GM12892 (cell line): ENCODE measurements around a stretch of chr20.

DNA sequence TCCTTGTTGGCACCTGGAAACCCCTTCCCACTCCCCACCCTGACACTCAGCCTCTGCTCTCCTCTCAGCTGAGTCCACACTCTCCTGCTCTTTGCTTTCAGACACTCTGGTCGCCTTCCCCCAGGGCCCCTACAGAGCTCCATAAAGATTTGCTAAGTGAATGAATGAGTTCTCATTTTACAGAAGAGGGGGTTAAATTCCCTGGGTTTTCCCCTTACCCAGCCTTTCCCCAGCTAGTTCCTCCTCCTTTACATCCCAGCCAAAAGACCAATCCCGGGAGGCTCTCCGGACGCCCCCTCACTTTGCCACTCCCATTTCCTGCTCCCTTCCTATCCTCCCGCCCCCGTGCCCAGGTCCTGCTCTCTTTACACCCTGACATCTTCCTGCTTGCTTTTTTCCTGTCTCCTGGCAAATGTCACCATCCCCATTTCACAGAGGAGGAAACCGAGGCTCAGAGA, 20.1 kb downstream of the ADIG start:
- RRBS = no CpG with 5 or more reads among the region's 7 CpGs

DNA sequence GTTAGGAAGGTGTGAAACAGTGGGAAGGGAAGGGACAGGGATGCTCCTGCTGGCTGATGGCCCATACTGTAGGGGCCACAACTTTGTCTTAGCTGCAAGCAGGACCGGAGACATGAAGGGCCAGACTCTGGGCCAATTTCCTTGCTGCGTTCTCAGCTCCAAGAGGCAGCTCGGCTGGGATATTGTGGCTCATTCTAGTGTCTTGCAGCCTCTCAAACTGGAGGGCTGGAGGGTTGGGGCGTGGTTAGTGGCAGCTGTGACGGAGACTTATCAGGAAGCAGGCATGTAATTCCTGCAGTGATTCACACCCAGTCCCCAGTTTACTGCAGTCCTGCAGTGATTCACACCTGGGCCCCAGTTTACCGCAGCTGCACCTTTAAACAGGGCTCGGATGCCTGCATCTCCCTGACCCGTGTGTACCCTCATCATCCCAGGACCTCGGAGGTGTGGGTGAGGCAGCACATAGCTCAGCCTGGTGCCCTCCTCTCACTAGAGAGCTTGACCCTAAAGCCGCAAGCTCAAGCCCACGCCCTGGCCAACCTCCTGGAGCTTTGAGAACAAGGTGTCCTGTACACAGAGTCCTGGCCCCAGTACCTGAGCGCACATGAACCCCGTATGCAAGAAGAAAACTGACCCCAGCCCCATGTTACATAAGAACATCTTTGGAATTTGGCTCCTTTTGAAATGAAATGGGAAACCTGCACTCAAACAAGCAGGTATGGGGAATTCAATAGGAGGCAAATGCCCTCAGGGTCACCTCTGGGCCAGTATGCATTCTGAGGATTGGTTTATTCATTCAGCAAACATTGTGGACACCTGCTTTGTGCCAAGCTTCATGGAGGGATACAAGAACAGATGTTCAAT, 55.4 kb upstream of the FAM83D start:
- RRBS = no CpG with 5 or more reads among the region's 13 CpGs

DNA sequence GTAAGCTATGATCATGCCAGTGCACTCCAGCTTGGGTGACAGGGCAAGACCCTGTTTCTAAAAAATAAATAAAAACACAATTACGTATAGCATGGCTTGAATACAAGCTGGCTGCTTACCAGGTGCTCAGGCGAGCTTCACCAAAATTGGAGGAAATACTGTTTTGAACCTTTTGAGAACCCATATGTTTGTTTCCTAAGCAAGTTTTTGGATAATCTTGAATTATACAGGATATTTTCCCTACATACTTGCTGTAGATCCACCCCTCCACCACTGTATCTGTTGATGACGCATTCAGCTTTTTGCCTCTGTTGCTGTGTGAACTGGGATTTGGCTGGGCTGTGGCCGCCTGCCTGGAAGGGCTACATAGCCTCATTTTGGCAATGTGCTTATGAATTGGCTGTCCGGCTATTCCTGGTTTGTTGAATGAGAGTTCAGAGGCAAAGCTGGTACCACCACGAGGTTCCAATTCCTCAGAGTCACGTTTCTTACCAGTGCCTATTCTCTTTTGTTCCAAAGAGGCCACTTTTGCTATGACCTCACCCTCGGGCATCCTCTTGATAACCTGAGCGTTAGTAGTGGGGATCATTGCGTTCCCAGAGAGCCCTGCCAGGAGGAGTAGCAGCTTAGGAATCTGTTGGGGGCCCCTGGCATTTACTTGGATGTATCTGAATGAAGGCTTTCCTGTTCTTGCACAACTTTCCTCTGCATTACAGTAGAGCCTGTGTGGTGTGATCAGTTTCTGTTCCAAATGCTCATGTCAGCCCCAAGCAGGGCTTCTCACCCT, 6.3 kb downstream of the FAM83D start:
- RRBS = no CpG with 5 or more reads among the region's 10 CpGs

- RRBS = no CpG with 5 or more reads among the region's 1 CpG
Measured at GRCh38 chr20:39861525-39861782, 827.6 kb downstream of the MAFB start.

- RRBS = no CpG with 5 or more reads among the region's 10 CpGs
Measured at GRCh38 chr20:40271022-40271747, 417.9 kb downstream of the MAFB start.

DNA sequence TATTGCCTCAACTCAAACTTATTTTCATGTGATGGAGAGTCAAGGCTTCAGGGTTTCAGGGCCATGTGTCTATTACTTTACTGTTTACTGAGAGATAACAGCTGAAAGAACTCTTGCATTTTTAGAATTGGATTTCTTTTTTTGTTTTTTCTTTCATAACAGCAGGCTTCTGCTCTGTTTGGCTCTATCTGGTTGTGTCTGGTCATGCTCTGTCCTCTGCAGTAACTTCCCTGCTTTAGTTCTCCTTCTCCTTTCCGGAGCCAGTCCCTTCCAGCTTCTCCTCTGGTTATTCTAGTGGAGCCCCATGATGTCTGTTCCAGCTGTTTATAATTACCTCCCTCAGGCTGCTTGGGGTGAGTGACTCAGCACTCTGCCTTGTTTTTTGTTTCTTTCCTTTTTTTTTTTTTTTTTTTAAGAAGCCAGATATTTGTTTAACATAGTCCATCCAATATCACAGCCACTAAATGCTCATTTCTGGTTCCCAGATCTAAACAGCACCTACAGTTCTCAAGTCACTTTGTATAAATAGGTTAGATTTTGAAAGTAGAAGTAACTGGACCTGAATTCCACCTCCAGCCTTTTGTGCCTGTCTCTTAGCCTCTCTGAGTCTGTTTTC, 409.6 kb downstream of the MAFB start:
- RRBS = no CpG with 5 or more reads among the region's 1 CpG

GRCh38 chr20:40323261-40323967, 365.6 kb downstream of the MAFB start:
- RRBS = no CpG with 5 or more reads among the region's 9 CpGs

GRCh38 chr20:41030155-41030500, 1.5 kb downstream of the TOP1 start:
- RRBS = no CpG with 5 or more reads among the region's 4 CpGs

- RRBS = no CpG with 5 or more reads among the region's 1 CpG
Measured at GRCh38 chr20:41042994-41043313, 14.3 kb downstream of the TOP1 start.

- RRBS = no CpG with 5 or more reads among the region's 5 CpGs
Measured at GRCh38 chr20:41069841-41070322, 41.3 kb downstream of the TOP1 start.

DNA sequence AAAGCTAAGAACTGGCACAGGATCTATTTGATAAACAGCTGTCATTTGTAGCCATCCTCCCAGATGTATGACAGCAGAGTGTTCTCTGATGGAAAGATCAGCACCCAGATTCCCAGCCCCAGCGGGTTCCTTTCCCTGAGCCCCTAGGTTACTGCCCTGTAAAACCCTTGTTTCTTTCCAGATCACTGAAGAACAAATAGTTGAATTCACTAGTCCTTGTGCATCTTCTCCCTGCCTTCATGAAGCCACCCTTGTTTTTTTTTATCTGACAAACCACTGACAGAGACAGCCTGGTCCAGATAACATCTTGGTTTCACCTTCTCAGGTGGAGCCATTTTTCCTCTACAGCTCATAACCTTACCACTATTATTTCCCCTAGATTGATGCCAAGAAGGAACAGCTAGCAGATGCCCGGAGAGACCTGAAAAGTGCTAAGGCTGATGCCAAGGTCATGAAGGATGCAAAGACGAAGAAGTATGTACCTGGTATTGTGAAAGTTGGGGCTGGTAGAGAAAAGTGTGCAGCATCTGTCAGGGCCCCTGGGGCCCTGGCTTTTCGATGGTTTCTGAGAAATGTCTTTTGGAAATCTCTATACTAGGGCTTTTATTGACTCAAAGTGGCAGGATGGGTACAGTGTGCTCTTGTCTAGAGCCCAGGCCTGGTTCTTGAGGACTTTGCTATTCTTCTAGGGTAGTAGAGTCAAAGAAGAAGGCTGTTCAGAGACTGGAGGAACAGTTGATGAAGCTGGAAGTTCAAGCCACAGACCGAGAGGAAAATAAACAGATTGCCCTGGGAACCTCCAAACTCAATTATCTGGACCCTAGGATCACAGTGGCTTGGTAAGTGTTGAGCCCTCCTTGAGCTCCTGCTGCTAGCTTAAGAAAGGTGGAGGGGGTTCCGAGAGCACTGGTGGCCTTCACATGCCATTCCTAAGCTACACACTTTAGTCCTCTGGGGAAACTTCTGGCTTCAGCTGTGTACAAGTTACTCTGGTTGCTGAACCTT, 15.7 kb upstream of the PLCG1 start:
- RRBS = no CpG with 5 or more reads among the region's 6 CpGs

DNA sequence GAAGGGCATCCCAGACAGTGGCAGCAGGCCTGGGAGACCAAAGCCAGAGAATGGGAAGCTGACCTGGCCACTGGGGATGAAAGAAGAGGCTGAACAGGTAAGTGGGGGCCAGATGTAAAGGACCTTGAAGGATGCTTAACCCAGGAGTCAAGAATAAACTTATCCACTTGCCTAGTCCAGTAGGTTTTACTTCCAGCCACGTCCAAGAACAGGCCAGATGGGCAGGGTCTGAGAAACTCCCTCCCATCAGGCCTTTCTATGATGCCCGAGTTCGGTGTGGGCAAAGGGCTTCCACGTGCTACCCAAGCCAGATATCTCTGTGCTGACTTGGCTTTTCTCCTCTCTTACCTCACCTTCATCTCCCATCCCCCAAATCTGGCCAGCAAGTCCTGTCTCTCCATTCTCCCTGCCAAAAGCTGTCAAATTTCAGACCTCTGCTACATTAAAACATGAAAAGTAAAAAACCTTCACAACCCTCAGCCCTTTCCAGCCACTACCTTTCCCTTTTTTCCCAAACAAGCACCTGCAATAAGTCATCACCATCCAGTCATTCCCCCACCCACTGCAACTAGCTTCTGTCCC, 11.5 kb upstream of the PLCG1 start:
- RRBS = no CpG with 5 or more reads among the region's 4 CpGs

DNA sequence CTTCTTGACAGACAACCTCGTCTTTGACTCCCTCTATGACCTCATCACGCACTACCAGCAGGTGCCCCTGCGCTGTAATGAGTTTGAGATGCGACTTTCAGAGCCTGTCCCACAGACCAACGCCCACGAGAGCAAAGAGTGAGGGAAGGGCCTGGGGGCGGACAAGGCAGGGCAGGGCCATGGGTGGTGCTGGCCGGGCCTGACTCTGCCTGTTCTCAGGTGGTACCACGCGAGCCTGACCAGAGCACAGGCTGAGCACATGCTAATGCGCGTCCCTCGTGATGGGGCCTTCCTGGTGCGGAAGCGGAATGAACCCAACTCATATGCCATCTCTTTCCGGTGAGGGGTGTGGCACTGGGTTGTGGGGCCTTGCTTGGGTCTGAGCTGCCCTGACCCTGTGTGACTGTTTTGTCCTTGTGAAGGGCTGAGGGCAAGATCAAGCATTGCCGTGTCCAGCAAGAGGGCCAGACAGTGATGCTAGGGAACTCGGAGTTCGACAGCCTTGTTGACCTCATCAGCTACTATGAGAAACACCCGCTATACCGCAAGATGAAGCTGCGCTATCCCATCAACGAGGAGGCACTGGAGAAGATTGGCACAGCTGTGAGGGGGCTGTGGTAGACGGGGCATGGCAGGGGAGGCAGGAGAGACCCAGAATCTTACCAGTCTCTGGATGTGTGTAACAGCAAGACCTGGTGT, 29.1 kb downstream of the PLCG1 start:
- RRBS = no CpG with 5 or more reads among the region's 24 CpGs

DNA sequence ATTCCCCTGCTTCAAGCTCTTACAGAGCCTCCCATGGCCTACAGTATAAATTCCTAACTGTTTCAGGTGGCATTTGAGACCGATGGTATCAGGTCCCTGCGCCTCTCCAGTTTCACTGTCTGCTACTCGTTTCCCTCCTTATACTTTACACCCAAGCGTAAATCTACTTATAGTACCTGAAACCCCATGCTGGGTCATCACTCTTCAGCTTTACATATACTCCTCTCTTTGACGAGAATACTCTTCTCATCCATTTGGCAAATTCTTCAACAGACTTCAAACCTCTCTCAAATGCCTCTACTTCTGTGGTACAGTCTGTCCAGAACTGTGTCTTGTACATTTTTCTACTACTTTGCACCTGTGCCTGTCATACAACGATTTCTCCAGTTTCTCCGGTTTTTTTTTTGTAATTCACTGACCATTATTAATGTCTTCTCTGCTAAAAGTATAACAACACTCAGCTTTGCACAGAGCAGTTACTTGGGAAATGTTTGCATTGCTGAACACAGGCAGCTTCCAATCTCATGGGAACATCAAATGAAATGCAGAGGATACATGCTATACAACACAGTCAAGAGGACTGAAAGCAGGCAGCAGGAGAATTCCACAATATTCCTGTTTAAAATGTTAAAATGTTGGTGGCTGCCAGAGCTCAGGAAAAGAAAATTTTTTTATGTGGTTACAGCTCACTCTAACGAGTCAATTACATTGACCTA, 69.4 kb downstream of the ZHX3 start:
- RRBS = no CpG with 5 or more reads among the region's 8 CpGs

DNA sequence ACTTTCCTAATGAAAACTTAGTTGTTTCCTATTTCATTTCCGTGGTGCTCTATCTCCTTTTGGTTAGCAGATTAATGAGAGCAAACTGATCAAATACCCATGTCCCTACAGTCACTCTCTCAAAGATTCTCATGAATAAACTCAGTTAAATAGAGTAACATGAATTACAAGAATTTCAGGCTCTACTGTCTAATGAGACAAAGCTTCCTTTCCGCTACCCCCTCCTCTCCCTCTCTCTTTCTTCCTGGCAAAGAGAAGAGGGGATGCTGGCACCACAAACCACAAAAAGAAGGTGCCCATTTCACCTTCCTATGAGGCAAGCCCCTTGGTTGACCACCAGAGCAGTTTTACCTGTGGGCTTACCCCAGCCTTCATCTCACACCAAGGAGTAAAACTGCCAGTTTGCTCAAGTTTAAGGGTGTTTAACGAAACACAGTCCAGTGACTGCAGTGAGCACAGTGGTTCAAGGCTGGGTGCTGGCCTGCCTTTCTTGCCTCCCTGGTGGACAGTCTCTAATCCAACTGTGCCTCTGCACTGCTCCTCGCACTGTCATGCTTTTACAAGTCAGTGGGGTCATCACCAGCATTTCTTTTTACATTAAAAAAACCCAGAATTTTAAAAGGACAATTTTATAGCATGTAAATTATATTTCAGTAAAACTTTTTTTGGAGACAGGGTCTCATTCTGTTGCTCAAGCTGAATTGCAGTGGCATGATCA, 16.0 kb downstream of the CHD6 start:
- RRBS = no CpG with 5 or more reads among the region's 4 CpGs

- RRBS = no CpG with 5 or more reads among the region's 5 CpGs
Measured at GRCh38 chr20:41616888-41617256, 1.3 kb downstream of the CHD6 start.

GRCh38 chr20:41969475-41970048, 351.4 kb upstream of the CHD6 start:
- RRBS = no CpG with 5 or more reads among the region's 7 CpGs

DNA sequence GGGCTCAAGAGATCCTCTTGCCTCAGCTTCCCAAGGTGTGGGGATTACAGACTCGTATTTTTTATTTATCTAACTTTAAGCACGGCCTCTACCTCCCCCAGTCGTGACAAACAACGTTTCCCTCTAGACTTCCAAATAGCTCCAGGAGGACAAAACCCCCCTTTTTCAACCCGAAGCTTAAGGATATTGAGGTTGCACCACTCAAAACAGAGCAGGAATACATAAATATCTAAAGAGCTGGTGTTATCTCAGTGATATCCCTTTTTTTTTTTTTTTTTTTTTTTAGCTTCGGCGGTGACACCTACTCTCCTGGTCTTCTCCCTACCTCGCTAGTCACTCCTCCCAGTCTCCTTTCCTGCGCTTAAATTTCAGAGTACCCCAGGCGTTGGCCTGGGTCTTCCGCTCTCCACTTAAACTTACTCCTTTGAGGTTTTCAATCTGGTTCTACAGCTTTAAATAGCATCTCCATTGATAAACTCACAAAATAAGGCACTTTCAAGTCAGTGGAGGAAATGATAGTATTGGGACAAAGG, 1.0 kb upstream of the SRSF6 start:
- RRBS = no CpG with 5 or more reads among the region's 11 CpGs

DNA sequence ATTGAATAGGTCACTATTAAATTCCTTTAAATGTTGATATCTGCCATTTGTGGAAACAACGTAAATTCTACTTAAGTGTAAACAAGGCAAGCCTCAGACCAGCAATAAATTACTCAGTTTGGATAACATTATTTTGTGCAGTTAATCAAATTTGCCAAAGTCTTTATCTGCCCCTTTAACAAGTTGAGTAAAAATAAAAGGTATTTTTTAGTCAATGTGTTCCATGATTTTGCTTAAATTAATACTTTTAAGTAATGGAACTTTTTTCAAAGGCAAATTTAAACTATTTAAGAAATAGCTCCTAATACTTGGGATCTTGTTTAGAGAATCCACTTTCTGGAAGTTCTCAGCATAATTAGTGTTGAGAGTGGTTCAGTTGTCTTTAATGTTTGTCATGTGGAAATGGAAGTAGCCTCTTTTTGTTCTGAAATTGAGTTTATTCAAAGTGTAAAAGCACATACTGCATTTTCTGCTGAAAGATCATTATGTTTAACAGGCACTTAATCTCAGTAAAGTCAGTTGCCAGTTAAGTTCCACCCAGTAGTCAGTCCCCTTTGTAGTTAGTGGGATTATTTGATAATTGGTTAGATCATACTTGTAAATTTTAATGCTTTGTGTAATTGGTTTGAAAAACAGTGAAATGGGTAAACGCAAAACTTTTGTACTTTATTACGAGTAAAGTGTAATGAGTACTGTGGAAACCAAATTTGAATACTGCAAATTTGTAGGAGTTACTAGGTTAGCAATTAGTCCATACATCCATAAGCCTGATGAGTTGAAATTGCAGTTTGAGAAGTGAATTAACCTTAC, 4.1 kb downstream of the SRSF6 start:
- RRBS = no CpG with 5 or more reads among the region's 3 CpGs

- RRBS = no CpG with 5 or more reads among the region's 9 CpGs
Measured at GRCh38 chr20:43464036-43464724, 6.5 kb downstream of the SRSF6 start.